Temporal lobe (tissue), 2 donors: ENCODE data around the genes SENP2, DGKG and ADIPOQ.

- RAMPAGE, long total RNA, result no peak
Measured at GRCh38 chr3:185489970-185490791, 8.7 kb downstream of the TMEM41A start.

GRCh38 chr3:185585788-185586922 is at the start of gene SENP2:
SENP2 (plus strand) TSS chr3:185586295.
- RAMPAGE, long total RNA, result no peak

DNA sequence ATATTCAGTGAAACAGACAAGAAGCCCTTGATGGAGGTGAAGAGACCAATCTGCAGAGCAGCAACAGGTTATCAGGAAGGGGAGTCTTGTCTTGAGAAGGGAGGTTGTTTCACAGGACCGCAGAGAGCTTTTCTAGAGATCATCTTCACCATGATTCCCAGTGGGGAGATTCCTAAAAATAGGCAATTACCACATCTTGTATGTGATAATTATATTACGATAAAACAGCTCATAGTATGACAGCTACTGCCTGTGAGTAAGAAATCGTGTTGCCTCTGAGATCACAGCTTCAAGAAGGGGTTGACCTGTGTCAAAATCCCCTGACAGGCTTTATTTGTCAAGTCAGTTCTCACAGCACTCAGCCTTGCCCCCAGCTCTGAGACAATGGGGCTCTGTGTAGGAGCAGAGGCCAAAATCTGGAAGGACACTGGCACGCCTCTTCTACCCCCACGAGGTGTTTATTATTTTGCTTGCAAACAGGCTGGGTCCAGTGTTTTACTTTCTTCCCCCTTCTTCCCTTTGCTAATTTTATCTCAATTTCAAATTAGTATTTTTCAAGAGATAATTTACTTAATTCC is 60.3 kb downstream of the IGF2BP2 start:
- RAMPAGE, long total RNA, result no peak

GRCh38 chr3:185815351-185815727 is 9.5 kb downstream of the IGF2BP2 start:
- RAMPAGE, long total RNA, result no peak

DNA sequence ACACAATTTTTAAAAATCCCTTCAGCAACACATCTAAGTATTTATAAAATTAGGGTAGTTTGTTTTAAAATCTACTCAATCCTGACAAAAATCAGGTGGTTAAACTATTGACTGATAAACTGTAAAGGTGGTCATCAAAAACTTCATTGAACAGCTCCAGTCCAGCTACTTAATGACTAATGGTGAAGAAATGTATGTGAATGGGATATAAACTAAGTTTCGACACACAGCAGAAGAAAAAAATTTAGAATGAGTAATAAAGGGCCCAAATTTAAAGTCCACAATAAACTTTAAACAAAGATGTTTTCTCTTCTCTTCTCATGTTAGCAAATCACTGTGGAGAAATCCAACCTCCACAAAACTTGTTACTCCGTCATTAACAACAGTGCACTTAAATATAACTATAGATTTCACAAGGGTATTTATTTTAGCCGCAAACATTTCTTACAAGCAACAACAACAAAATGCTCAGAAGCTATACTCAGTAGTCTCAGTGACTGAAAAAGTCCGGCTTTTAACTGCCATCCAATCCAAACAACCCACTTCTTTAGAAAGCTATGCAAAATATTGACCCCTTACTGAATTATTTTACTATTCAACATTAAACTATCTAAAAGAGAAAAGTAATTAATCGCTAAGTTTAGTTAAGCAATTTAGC is 2.6 kb downstream of the IGF2BP2 start:
- RAMPAGE, long total RNA, result no peak

- RAMPAGE, long total RNA, result no peak
Measured at GRCh38 chr3:185823077-185824216, 1.4 kb downstream of the IGF2BP2 start.

DNA sequence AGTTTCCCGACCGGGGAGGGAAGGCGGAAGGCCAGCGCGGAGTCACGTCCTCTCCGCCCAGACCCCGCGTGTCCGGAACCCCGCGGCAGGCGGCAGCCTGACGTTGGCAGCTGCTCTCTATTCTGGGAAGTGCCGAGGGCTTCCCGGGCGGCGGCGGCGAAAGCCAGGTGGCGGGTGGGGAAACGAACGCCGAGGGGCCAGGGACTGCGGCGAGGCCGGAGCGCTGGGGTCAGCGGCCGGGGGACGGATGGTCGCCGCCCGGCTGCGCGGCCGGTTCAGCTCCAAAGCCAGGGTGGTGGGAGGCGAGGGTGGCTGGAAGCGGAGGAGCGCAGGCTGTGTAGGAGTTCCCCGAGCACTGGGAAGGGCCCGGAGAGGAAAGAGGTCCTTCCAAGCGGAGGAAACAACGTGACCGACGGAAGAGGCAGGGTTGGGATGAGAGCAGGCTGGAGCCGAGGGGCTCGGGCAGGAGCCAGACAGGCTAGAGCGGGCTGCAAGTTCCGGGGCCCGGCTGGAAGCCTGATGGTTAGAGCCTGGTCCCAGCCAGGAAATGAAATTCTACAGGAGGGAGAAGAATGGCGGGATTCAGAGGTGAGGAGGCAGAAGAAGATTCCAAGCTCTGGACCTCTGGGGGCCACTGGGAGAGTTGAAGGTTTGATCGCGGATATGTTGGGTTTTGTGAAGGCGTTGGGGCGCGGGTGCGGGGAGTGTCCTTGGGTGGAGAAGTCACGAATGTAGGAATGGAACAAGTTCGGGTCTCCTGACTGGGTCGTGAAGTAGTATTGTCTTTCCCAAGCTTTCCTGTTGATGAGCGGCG is 1.3 kb upstream of the IGF2BP2 start:
- RAMPAGE, long total RNA, result no peak

GRCh38 chr3:186098801-186099745 is 9.8 kb downstream of the ETV5 start:
- RAMPAGE, long total RNA, result no peak

- RAMPAGE, long total RNA, result no peak
Measured at GRCh38 chr3:186107616-186108256, 1.2 kb downstream of the ETV5 start.

DNA sequence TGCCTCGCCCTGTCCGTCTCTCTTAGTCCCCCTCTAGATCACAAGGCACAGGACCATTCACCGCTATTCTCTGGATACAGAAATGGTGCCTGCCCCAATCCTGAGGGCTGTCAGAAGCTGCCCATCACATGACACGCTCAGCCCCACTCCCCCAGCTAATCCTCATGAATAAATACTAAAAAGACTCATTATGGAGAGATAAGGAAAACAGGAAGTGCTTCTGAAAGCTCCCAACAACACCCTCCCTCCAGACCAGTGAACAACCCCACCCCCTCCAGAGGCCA is 100.8 kb upstream of the ETV5 start:
- RAMPAGE, long total RNA, result no peak

GRCh38 chr3:186361504-186362599 is at the start of gene DGKG:
DGKG (minus strand) TSS chr3:186362234.
- RAMPAGE, long total RNA, result start-site peak on the minus strand at chr3:186362195-186362336, 41 and 5 reads in 2 replicates

DNA sequence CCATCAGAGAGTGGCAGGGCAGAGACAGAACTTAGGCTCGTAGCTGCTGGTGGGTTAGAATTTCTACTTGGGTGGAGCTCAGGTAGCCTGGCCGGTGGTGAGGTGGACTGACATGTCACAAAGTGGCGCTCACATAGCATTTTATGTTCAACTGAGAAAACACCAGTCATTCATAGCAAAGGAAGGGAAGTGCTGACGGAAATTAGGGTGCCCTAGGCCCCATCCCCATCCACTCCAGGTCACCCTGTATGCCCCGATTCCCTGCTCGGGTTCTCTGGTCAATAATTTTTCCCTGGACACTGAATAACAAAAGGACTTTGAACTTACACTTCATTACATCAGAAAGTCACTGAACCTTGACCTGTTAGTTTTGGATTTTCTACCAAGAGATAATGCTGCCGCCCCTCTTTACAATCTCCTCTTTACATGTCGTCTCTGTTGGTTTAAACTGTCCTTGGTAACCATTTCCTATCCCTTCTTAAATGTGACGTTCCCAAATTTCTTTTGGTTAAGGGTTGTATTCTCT is 13.8 kb upstream of the AHSG start:
- RAMPAGE, long total RNA, result no peak

DNA sequence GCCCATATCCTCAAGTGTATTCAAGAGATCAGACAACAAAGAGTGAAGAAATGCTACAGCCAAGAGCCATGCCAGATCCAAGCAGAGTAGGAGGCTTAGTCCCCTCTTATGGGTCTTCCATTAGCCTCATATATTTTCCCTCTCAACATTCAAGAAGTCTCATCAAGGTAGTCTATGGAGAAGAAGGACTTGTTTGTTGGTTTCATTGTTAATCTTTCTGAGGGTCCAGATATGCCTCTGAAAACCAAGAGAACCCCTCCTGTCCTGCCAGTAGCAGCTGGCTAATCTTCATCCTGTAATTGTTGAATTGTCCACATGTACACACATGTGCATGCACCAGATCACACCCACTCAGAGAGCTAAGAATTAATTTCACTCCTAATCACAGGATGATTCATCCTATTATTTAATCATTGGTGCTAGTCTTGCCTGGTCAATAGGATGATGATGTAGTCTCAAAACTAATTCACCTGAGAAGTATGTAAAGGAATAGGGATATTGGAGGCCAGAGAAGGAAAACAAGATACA is 7.9 kb upstream of the AHSG start:
- RAMPAGE, long total RNA, result no peak

- RAMPAGE, long total RNA, result no peak
Measured at GRCh38 chr3:186842613-186842850, at the start of gene ADIPOQ. ADIPOQ (plus strand) TSS chr3:186842710.

GRCh38 chr3:186971224-186972064 is 41.1 kb downstream of the ST6GAL1 start:
- RAMPAGE, long total RNA, result no peak

- RAMPAGE, long total RNA, result no peak
Measured at GRCh38 chr3:187065468-187065796, 73.9 kb downstream of the RPL39L start.

DNA sequence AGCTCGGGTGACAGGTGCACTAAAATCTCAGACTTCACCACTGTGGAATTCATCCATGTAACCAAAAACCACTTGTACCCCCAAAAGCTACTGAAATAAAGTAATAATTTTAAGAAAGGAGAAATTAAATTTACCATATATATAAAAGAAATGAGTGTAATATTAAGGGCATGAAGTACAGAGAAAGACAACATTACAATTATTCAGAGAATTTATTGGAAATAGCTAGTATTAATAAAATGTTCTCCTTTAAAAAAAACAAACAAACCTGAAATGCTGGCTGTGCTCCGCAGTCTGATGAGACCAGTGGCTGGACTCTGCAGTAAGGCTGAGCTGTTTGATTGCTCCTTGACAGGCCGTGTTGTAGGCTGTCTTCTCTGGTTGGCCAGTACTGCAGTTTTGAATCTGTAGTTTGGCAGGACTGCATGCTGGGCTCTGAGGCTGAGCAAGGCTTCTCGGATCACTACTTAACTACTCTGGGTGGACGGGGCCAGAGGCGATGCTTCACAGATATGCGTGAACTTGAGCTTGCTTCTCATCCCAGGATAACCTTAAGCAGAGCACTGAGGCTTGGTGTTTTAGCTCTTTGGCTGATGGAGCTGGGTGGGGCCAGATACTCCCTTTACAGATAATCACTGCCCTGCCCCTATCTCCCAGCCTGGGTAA is 38.3 kb downstream of the RPL39L start:
- RAMPAGE, long total RNA, result no peak

- RAMPAGE, long total RNA, result no peak
Measured at GRCh38 chr3:187289851-187290452, 1.6 kb downstream of the MASP1 start.

DNA sequence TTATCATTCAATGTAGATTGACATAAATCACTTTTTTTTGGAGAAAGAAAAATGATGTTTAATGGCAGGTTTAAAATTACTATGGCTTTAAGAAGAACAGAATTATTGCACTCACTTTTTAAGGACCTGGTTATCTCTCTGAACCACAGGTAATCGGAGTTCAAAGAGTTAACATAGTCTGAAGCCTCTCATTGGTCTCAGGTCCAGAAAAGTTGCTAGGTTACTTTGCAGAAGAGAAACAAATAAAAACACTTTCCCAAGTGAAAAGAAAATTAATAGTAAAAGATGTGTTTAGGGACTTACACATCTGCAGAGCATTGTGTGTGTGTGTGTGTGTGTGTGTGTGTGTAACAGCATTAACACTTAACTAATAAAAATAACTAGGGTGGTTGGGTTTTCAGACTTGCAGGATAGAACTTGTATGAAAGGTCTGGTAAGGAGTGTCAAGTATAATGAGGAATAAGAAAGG is 1.1 kb downstream of the MASP1 start:
- RAMPAGE, long total RNA, result no peak

DNA sequence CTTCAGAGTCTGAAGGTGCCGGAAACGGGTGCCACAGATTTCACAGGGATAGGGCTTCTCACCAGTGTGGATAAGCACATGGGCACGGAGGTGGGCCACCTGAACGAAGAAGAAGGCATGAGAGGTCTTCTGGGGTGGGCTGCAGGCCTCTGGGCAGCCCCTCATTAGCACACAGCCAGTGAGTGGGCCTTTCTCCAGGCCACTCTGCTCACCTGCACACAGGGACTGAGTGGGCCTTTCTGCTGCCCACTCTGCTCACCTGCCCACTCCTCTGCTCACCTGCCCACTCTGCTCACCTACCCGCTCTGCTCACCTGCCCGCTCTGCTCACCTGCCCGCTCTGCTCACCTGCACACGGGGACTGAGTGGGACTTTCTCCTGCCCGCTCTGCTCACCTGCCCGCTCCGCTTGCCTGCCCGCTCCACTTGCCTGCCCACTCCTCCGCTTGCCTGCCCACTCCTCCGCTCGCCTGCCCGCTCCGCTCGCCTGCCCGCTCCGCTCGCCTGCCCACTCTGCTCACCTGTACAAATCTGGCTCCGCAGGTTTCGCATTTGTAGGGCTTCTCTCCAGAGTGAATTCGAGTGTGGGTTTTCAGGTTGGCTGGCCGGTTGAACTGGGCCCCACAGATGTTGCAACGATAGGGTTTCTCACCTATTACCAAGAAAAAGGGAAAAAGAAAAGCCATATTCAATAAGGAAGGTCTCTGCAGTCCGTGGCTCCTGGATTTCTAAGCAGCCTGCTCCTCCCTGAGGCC is 20.1 kb downstream of the BCL6 start:
- RAMPAGE, long total RNA, result no peak